Pericardium fibroblast (primary cell): ENCODE measurements around a stretch of chr19.

- RAMPAGE, long total RNA = no peak
Measured at GRCh38 chr19:1922662-1923386, 17.6 kb downstream of the ADAT3 start.

DNA sequence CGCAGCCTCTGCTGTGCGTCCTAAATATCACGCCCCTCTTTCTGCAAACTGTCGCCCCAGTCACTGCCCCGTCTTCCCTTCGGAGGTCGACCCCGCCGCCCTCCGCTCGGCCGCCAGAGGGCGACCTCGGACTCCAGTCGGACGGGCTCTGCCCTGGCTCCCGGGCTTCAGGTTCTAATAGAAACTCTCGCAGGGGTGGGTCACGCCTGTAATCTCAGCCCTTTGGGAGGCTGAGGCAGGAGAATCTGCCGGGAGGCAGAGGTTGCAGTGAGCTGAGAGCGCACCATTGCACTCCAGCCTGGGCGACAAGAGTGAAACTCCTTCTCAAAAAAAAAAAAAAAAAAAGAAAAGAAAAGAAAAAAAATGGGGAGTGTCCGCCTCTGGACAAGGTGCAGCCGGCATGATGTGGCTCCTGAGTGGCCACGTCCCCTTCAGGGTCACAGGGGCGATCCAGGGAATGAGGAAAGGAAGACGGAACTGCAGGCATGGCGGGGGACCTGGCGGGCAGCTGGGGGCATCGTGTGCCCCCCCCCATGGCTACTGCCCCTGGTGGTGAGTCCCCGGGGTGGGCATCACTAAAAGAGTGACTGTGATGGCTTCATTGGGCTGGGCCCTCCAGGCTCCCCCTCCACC is 11.5 kb upstream of the CSNK1G2 start:
- RAMPAGE, long total RNA = no peak

DNA sequence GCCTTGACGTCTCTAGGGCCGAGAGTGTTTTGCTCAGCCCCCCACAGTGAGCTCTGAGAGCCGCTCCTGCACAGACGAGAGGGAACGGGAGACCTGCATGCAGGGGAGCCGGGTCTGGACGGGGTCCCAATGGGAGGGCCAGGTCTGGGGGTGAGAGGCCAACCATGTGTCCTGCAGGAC is 1.9 kb downstream of the CSNK1G2 start:
- RAMPAGE, long total RNA = no peak

DNA sequence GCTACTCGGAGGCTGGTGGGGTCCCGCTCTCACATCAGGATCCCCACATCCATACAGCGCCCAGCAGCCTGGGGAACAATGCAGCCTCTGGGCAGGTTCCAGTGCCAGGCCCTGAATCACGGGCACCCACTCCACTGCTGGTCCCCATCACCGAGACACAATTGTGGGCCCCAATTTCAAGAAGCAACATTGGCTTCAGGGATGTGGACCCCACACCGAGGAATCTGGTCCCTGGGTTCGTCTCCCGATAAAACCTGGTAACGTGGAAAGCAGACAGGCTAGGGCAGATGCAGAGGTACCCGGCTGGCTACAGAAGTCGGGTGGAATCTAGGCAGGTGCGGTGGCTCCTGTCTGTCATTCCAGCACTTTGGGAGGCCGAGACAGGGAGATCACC is 20.6 kb downstream of the MOB3A start:
- RAMPAGE, long total RNA = no peak

- RAMPAGE, long total RNA = no peak
Measured at GRCh38 chr19:2097077-2097202, 225 bp downstream of the IZUMO4 start.

GRCh38 chr19:2108860-2109273 is 12.2 kb downstream of the IZUMO4 start:
- RAMPAGE, long total RNA = no peak

DNA sequence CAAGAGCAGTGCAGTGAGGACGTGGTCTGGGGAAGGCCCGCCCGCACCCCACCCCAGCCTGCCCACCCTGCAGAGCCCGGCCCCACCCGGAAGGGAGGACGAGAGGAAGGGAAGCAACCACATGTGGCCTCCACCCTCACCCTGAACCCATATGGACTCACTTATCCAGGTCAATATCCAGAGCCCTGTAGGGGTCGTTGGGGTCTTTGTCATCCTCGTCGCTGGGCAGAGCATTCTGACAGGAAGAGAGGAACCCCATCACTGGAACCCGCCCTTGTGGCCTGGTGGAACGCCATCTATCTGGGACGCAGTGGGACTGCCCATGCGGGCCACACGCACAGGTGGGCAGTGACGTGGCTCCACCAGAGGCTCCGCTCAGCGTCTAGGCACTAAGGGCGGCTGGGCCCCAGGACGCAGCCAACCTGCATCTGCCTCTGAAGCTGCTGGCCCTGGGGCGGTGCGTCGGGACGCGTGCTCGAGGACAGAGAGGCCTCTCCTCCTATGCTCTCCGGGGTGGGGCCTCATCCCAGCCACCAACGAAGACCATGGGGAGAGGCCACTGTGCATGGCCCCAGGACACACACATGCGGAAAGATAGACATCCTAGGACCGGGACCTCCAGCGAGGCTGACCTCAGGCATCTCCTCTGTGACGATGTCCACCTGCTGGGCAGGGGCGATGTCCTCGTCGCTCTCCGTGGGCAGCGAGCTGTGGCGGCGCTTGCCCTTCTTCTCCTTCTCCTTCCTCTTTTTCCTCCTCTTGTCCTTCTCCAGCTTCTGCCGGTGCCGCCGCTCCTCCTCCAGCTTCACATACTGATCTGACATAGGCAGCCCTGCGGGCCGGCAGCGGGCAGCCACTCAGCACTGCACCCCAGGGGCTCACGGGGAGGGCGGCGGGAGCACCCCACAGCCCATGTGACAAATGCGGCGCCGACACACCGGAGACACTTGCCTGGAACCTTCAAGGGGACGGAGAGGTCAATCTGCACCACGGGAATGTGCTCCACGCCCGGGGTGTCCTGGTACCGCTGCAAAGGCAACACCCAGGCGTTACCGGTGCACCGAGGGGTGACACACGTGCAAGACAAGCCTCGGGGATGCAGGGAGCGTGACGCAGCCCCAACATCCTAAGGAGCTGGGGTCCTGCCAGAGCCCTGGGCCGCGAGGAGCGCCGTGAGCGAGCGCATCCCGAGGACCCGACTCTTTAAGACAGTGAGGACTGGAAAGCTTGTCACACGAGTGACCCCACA is 18.3 kb downstream of the IZUMO4 start:
- RAMPAGE, long total RNA = no peak

GRCh38 chr19:2129036-2129290 is 22.4 kb downstream of the AP3D1 start:
- RAMPAGE, long total RNA = no peak

GRCh38 chr19:2154673-2154969 is 3.3 kb upstream of the AP3D1 start:
- RAMPAGE, long total RNA = no peak

DNA sequence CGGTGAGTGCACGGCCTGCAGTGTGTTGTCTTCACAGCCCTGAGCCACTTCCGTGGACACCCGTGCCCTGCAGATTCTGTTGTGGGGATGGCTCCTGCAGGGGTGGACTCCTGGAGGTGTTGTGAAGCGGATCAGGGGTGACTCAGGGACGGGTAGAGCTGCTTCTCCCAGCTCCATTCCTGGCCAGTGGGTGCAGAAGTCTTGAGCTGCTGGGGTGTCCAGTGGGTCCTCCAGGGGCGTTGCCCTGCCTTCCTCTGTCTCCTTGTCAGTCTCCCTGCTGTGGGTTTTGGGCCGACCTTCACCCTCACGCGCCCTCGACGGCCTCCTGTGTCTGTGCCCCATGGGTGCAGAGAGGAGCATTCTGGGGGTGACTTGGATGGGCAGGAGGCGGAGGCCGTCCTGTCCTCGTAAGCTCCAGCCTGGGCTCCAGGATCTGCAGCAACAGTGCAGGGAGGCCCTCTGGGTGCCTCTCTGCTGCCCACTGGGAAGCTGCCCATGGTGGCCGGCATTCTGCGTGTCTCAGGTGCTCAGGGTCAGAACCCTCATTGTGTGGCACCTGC is 17.1 kb downstream of the DOT1L start:
- RAMPAGE, long total RNA = no peak

DNA sequence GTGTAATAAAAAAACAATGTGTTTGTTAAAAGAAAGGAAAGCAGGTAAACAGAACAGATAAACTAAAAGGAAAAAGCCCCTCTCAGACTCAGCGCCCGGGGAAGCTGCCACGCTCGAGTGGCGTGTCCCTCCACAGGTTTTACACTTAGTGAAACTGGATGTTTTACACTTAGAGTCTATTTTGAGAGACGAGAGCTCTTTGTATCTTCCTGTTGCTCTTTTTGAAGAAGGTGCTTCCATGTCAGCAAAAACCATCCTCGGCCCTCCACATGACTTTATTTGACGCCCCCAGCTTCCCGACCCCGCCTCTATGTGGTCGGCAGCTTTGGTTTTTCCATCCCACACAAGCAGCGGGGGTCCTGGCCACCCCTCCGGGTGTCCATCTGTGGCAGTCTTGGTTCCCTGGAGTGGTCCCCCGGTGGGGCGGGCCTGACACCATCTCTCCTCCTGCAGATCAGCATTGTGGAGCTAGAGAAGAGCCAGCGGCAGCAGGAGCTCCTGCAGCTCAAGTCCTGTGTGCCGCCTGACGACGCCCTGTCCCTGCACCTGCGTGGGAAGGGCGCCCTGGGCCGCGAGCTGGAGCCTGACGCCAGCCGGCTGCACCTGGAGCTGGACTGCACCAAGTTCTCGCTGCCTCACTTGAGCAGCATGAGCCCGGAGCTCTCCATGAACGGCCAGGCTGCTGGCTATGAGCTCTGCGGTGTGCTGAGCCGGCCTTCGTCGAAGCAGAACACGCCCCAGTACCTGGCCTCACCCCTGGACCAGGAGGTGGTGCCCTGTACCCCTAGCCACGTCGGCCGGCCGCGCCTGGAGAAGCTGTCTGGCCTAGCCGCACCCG is 20.1 kb downstream of the PLEKHJ1 start:
- RAMPAGE, long total RNA = no peak

- RAMPAGE, long total RNA = no peak
Measured at GRCh38 chr19:2233603-2234016, 2.5 kb downstream of the PLEKHJ1 start.

- RAMPAGE, long total RNA = no peak
Measured at GRCh38 chr19:2253073-2253532, 3.1 kb downstream of the JSRP1 start.

DNA sequence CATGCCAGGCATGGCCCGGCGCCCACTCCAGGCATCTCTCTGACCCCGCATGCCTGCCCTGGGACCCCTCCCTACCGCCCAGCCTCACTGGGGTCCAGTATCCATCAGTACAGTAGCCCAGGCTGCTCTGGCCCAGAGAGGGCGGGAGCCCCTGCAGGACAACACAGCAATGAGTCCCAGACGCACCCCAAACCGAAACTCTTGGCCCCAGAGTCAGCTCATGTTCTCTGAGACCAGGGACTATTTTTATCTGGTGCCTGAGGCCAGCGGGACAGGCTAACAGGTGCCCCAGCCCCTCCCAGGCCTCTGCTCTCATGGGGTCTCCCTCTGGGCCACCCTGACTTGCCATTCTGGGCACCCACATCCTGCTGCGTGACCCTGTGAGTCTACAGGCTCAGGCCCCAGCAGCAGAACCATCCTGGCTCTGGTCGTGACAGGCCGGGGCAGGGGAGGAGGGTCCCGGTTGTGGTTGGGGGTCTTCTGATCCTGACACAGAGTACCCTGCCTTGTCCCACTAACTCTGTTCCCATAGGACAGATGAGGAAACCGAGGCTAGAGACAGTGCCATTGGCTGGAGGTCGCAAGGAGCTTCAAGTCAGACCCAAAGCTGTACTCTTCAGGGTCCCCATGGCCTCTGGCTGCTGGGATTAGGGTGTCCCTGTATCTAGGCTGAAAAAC is 600 bp downstream of the JSRP1 start:
- RAMPAGE, long total RNA = no peak

DNA sequence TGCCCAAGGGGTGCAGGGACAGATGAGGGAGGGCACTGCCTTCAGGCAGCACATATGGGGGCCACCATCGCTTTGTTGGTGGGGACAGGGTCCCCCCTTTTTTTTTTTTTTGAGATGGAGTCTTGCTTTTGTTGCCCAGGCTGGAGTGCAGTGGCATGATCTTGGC is 10.0 kb downstream of the PEAK3 start:
- RAMPAGE, long total RNA = no peak

GRCh38 chr19:2282584-2283318 is 776 bp upstream of the PEAK3 start:
- RAMPAGE, long total RNA = no peak

GRCh38 chr19:2302889-2303505 is 5.0 kb downstream of the LINGO3 start:
- RAMPAGE, long total RNA = no peak

DNA sequence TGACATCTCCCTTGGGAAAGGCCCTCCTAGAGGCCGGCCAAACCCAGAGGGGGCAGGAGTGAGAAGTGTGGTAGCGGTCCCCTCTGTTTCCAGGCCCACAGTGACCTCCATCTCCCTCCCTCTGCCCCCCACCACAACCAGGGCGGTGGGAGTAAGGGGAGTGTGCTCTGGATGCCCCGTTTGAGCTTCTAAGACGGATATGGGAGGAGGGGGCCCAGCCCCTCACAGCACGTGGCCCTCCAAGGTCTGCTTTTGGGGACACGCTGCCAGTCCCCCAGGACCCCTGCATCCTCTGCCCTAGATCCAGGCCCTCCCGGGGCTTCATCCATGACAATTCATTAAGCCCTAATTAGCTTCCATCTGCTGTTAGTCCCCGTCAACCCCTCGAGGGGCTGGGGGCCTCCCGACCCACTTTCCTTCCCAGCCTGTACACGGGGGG is 2.3 kb downstream of the LINGO3 start:
- RAMPAGE, long total RNA = no peak

GRCh38 chr19:2315693-2316178 is 7.8 kb upstream of the LINGO3 start:
- RAMPAGE, long total RNA = no peak

DNA sequence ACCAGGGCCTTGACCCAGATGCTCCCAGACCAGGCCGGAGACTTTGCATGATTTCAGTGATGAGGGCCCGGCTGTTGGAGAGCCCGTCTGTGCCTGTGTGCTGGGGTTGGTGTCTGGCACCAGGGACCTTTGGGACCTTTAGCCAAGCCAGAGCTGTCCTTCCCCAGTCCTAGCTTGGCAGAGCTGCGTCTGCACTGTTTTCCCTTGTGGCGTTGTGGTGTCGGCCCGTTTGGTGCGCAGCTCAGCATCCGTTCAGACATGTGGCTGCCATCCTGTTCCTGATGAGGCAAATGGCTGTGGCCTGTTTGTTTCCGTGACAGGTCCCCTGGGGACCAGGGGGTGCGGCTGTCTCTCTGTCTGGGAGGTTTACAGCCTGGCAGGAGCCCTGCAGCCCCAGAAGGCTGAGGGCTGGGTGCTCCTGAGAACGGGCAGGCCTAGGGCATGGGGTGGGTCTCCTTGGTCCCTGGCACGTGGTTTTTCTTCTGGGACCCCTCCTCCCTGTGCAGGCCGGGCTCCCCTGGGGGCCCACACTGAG is 3.8 kb downstream of the SPPL2B start:
- RAMPAGE, long total RNA = no peak